ENCODE measurements around a stretch of chr10.

DNA sequence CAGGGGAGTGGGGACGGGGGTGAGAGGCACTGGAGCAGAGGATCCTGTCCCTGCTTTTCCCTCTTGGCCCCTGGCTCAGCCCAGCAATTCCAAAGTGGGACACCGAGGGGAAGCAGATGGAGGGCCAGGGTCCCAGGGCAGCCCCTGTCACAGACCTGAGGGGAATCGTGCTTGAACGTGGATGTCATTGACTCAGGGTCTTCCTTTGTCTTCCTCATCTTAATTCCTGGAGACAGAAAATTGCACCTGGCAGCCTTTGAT is 323.5 kb upstream of the ZNF32 start:
- RRBS = no CpG with 5 or more reads among the region's 4 CpGs

GRCh38 chr10:44292176-44293010 is 92.5 kb downstream of the CXCL12 start:
- RRBS = no CpG with 5 or more reads among the region's 36 CpGs

DNA sequence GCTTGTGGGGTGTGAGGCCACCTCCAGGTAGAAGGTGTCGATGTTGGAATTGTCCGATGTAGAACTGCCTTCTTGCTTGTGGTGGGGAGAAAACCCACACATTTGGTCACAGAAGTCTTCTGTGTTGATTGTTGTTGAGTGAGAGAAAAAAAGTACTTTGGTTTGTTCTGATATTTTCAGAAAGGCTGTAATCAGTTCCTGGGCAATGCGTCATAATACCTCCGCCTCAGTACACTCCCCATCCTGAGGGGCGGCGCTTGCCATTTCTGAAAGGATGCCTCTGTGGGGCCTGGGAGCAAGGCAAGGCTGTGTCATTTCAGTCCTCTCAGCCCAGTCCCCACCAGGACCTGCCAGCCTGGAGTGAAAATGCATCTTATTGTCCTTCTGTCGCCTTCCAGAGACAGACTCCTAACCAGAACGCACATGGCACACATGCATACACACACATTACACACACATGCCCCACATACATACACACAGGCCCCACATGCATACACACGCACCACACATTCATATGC is 90.2 kb downstream of the CXCL12 start:
- RRBS = no CpG with 5 or more reads among the region's 9 CpGs

DNA sequence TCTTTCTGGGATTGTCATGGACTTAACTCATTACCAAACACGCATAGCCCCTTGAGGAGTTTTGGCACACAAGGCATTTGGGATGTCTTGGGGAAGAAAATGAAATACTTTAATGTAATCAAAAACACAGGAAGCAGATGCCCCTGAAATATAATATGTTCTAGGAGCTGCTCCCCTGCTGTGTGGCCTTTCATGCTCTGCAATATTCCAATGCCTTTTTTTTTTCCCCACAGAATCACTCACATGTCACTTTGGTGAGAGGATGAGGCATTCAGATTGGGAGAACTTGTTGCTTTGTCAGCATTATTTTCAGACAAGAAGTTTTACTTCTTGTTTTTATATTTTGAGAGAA is 53.2 kb upstream of the CXCL12 start:
- RRBS = no CpG with 5 or more reads among the region's 1 CpG

DNA sequence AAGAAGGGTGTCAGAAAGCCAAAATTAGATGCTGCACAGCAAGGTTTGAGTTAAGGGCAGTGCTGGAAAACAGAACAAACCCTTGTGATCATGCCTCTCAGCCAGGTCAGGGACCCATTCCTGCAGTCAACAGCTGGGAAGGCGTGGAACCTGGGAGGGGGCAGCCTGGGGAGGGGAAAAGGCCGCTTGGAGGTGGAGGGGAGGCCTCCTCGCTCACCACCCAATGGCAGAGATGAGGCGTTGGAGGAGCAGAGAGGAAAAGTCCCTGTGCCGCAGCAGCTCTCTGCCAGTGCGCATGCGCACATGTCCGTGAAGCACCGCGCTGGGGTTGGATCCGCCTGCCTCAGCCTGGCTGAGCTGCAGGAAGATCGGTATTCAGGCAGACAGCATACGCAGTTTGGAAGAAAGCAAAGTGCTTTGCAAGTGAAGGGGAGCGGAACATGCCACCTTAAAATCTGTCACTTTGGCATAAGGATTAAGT is 32.5 kb upstream of the TMEM72 start:
- RRBS = no CpG with 5 or more reads among the region's 14 CpGs

DNA sequence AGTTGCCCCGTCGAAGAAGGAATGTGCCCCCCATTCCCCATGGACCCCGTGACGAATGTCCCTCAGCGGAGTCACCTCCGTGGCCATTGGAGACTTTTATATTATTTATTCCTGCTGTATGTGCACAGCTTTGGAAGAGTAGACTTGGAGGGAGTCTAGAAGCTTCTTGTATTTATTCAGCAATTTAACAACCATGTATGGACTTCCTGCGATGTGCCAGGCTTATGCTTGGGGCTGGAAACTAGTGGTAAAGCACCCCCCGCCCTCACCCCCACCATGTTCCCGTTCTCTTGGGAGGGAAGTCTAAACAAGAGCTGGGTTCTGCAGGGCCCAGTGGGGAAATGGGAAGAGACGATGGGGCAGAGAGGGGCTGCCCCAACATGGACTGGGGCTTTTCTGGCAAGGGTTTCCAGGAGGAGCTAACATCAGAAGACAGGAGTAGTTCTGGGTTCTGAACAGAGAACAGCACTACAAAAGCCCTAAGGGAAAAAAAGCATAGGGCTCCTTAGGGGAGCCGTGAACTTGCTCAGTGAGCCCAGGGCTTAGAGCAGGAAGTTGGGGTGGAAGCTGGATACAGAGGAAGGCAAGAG is 8.0 kb downstream of the RASSF4 start:
- RRBS = no CpG with 5 or more reads among the region's 11 CpGs

DNA sequence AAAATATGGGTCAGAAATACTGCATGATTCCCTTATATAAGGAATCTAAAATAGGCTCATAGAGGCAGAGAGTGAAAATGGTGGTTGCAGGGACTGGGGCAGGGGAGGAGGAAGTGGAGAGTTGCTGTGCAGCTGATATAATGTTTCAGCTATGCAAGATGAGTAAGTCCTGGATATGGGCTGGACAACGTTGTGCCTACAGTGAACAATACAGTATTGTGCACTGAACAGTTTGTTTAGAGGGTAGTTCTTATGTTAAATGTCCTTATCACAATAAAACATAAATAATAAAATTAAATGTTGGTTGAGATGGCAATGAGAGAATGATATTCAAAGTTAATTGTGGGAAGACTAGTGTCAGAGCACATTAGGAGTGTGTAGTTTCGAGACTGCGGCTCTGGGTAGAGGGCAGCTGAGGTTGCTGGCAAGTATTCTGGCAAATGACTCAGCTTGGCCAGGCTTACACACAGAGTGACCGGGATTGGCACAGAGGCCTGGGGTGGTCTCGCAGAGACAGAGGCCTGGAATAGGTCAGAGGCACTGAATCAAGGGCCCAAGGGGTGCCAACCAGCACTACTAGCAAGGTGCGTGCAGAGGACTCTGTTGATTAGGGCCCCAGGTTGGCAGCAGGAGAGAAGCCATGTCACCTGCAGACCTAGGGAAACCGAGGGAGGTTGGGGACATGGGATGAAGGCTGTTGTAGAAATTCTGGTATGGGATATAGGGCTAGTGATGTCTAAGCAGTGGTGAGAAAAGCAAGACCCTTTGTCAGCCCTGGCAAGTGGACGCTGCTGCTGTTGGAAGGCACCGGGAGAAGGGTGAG is 2.8 kb upstream of the DEPP1 start:
- RRBS = 97% methylated on average over 1 of the region's 9 CpGs

DNA sequence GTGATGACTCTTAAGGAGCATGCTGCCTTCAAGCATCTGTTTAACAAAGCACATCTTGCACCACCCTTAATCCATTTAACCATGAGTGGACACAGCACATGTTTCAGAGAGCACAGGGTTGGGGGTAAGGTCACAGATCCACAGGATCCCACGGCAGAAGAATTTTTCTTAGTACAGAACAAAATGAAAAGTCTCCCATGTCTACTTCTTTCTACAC is 14.8 kb upstream of the OR13A1 start:
- RRBS = no CpG with 5 or more reads among the region's 1 CpG

- RRBS = no CpG with 5 or more reads among the region's 16 CpGs
Measured at GRCh38 chr10:45375604-45376425, 1.8 kb downstream of the ALOX5 start.

DNA sequence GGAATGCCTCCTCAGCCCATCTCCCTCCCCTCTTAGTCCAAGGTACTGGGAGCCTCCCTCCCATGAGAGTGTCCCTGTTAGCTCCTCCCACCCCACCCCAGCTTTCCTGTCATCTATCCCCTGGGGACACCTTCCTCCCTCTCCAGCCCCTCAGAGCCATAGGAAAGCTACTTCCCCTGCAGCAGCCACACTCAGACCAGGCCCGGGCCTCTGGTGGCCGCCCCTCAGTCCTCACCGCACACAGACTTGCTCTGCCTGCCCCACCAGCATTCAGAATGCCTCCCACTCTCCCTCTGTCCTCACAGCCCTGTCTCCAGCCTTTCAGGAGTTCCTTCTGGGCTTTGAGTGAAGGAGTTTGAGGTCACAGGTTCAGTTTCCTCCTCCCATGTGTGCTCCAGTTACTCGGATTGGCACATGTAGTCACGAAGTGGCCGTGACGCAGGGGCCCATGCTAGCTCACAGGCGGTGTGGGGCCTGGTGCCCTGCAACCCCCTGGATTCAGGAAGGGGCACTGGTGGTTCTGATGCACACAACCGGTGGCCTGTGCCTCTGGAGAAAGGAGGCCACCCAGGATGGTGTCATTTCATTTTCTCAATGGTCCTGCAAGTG is 5.2 kb downstream of the ALOX5 start:
- RRBS = no CpG with 5 or more reads among the region's 9 CpGs

- RRBS = no CpG with 5 or more reads among the region's 4 CpGs
Measured at GRCh38 chr10:45557497-45558094, 22.4 kb upstream of the MARCHF8 start.

- RRBS = no CpG with 5 or more reads among the region's 10 CpGs
Measured at GRCh38 chr10:46309074-46309389, 22.2 kb downstream of the ANTXRL start.

GRCh38 chr10:46524096-46524864 is 32.2 kb downstream of the GPRIN2 start:
- RRBS = no CpG with 5 or more reads among the region's 12 CpGs

GRCh38 chr10:46541108-46541817 is 15.2 kb downstream of the GPRIN2 start:
- RRBS = 3% methylated on average over 10 of the region's 42 CpGs

DNA sequence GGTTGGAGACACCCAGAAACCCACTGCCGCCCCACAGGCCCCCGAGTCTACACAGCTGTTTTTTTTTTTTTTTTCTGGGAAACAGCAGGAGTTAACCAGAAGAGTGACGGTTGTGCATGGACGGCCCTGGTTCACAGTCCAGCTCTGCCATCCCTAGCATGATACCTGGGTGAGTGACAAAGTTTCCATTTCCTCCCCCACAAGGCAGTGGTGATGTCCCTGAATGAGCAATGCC is 154.5 kb upstream of the GDF10 start:
- RRBS = no CpG with 5 or more reads among the region's 4 CpGs

- RRBS = no CpG with 5 or more reads among the region's 5 CpGs
Measured at GRCh38 chr10:47207215-47207630, 92.8 kb upstream of the GDF10 start.

DNA sequence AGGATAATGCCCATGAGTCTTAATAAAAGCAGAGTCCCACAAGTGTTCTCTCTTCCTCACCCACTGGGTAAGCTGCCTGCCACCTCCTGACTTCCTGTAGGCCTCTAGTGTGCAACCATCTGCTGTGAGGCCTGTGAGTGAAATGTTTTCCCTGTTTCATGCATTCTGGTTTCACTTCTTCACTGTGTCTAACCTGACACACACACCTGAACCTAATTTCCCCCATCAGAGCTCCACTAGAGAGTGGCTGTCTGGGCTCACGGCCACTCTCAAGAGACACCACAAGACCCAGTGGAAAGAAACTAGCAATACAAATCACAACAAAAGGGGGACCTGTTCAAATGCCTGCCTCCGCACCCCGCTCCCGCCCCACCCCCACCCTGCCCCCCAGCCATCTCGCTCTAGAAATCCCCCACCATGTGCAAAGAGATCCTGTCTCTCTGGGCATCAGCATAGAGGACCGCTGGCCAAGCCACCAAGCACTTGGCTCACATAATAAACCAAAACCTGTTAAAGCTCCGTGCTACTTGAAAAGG is 38.7 kb upstream of the GDF10 start:
- RRBS = no CpG with 5 or more reads among the region's 7 CpGs

- RRBS = no CpG with 5 or more reads among the region's 60 CpGs
Measured at GRCh38 chr10:47552797-47553763, 29.6 kb upstream of the AGAP9 start.

DNA sequence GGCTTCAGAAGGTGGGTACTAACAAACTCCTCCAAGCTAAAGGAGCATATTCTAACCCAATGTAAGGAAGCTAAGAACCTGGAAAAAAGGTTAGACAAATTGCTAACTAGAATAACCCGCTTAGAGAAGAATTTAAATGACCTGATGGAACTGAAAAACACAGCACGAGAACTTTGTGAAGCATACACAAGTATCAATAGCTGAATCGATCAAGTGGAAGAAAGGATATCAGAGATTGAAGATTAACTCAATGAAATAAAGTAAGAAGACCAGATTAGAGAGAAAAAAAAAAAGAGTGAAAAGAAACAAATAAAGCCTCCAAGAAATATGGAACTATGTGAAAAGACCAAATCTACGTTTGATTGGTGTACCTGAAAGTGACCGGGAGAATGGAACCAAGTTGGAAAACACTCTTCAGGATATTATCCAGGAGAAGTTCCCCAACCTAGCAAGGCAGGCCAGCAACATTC is 66.0 kb downstream of the MAPK8 start:
- RRBS = no CpG with 5 or more reads among the region's 5 CpGs

DNA sequence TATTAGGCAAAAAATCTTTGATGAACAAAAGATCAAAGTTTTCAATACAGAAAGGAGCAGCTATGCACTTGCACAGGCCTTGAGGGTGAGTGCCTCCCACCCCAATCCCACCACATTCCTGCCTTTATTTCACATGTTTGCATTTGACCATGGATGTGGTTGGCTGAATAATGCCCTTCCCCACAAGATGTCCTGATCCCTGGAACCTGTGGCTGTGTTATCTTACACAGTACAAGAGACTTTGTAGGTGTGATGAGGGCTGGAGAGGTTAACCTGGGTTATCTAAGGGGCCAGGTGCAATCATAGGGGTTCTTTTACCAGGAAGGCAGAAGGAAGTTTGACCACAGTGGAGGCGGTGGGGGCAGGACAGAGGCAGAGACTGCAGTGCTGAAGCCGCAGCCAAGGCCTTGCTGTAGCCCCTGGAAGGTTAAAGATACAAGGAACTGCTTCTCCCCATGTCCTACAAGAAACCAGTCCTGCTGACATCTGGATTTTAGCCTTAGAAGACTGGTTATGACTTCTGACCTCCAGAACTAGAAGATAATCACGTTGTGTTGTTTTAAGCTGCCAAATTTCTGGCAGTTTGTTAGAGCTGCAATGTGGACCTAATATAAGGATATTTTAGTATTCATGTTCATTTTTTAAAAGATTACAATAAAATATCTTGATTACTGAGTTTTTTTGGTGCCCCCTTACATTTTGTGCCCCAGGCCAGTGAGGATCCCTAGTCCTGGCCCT is 136.7 kb downstream of the ARHGAP22 start:
- RRBS = no CpG with 5 or more reads among the region's 3 CpGs